Subcutaneous adipose tissue (tissue), 3 donors: ENCODE measurements around the genes CT47C1, RHOXF2 and CUL4B.

- PRO-cap: no peak
- RAMPAGE, long total RNA, 3 experiments: no peak in any of the 3 experiments
Measured at GRCh38 chrX:115562444-115562583, 1.3 kb downstream of the PLS3 start.

DNA sequence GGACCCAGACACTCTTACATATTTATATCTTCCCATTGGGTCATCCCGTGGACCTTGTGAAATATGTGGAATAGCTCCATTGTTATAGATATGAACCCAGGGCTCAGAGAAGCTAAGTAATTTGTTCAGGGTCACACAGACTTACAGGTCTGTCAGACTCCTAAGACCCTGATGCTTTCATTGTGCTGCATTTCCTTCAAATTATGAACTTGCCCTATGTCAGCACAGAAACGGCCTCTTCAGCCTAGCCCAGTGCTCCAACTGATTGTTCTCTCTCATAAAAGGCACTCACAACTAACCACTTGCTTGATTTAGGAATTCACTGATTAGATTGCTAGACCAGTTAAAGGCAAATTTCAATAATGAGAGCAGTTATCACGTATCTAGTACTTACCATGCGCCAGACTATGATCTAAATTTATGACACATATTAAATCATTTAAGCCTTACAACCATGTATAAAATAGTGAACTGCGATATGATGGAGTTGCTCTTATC is 31.4 kb downstream of the PLS3 start:
- PRO-cap: unidirectional peak, minus-strand start at position 263 of the sequence
- RAMPAGE, long total RNA, 3 experiments: no peak in any of the 3 experiments

- PRO-cap: no peak
- RAMPAGE, long total RNA, 3 experiments: no peak in any of the 3 experiments
Measured at GRCh38 chrX:115933930-115935153, 236.2 kb upstream of the AGTR2 start.

DNA sequence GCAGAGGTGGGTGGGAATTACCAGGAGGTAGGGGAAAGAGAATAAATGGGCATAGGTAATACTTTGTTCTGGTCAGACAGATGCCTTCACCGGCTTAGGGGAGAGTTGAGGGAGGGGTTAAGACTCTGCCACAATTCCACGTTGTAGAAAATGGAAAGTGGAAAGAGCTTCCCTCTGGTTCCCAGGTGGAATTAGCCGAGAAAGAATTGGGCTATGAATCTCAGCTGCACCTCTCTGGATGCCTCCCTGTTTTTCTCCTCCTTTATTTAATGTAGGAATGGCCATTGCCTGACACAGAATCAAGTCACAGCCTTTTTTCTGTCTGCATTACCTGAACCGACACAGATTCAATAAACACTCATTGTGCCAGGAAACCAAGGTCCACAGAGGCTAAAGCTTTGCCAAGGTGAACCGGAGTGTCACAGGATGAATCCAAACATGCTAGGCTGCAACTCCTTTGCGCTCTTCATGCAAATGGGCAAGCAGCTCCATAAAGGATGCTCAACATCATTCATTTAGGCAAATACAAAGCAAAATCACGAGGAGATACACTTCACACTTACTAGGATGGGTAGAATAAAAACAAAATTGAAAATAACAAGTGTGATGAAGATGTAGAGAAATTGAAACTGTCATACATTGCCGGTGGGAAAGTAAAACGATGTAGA is 199.9 kb upstream of the AGTR2 start:
- PRO-cap: no peak
- RAMPAGE, long total RNA, 3 experiments: no peak in any of the 3 experiments

GRCh38 chrX:116693992-116694335 is 231.2 kb upstream of the CT83 start:
- PRO-cap: no peak
- RAMPAGE, long total RNA, 3 experiments: no peak in any of the 3 experiments

- PRO-cap: no peak
- RAMPAGE, long total RNA, 3 experiments: no peak in any of the 3 experiments
Measured at GRCh38 chrX:118347093-118347661, 1.3 kb downstream of the WDR44 start.

GRCh38 chrX:118393872-118394407 is 48.0 kb downstream of the WDR44 start:
- PRO-cap: no peak
- RAMPAGE, long total RNA, 3 experiments: no peak in any of the 3 experiments

DNA sequence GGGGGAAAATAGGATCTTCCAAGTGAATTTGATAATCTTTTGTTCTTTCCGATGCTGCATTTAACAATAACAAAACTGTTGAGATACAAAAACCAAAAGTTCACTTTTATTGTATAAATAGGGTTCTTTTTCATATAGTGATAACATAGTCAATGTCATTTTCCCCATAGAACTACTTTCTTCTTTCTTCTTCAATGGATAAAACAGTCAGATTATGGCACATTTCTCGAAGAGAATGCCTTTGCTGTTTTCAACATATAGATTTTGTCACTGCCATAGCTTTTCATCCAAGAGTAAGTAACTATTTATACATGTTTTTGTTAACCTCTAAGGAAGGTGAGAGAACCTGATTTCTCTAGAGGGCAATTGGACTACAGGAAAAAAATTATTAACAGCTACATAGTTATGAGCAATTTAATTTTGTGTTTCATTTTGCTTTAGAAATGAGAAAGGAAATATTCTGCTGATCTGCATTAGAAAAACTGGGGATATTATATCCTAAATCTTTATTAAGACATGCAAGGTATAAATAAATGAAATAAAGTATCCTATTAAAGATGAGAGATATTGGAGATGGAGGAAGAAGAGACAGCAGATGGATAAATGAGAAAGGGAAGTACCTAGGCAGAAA is 59.0 kb upstream of the DOCK11 start:
- PRO-cap: no peak
- RAMPAGE, long total RNA, 3 experiments: no peak in any of the 3 experiments

DNA sequence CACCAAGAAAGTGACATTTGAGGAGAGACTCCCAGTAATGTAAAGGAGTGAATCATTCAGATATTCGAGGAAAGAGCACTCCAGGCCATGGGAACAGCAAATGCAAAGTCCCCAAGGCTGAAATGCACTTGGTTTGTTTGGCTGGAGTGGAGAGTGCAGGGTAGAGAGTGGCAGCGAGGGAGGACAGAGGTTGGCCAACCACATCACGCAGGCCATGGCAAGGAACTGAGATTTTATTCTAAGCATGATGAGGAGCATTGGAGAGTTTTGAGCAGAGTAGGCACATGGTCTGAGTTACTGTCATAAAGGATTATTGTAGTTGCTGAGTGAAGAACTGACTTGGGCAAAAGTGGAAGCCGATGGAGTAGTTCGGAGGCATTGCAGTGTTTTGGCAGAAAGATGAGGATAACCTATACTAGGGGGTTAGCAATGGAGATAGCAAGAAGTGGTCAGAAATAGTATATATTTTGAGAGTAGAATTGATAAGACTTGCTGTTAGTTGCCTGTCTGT is 47.8 kb downstream of the IL13RA1 start:
- PRO-cap: no peak
- RAMPAGE, long total RNA, 3 experiments: no peak in any of the 3 experiments

- PRO-cap: no peak
- RAMPAGE, long total RNA, 3 experiments: no peak in any of the 3 experiments
Measured at GRCh38 chrX:118884439-118885240, 61.0 kb downstream of the ZCCHC12 start.

DNA sequence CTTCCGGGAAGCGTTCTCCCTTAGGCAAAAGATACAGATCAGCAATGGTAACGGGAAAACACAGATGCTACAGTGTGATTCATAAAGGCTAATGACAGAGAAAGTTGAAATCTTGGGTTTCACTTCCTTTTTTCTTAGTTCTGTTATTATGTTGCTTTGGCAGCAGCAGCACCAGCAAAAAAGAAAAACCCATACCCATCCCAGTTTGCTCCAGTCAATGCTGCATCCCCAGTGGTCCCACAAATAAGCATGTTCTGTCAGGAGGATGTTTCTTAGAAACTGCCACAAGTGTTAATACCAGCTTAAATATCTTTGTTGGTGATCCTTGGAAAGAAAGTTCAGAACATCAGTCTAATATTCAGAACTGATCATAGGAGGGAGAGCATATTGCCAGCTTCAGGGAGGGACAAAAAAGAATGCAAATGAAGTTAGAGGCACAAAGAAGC is 41.2 kb downstream of the LONRF3 start:
- PRO-cap: no peak
- RAMPAGE, long total RNA, 3 experiments: no peak in any of the 3 experiments

DNA sequence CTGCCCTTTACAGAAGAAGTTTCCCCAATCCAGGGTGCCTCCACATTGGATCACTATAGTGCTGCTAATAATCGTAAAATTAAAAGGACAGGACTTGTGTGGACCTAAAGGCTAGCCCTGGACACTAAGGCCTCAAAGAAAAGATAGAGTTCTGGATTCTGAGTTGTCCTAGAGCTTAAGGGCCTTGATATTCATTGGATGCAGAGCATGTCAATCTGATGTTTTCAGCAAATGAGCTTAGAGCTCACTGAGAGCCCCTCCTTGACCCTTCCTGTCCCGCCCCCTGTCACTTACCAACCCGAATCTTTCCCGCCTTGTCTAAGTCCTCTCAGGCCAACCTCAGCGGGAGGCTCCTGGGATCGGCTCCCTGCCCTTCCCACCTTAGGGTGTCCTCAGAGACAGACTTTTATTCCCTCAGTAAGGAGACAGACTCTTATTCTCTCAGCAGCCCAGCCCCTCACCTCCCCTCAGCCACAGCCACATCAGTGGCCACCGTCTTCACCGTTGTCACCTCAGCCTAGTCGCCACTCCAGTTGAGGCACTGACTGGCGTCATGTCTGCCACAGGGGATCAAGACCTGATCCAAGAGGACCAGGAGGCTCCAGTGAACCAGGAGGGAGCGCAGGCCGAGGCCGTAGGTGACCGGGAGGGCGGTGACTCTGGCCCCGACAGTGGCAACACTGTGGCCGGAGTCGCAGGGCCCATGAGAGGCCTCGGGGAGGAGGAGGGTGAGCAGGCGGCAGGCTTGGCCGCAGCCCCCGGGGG is at the start of gene CT47C1:
CT47C1 (plus strand) TSS at position 321 of the 765 bp plus-strand sequence.
- PRO-cap: no peak
- RAMPAGE, long total RNA, 3 experiments: no peak in any of the 3 experiments

- PRO-cap: no peak
- RAMPAGE, long total RNA, 3 experiments: no peak in any of the 3 experiments
Measured at GRCh38 chrX:119481670-119482135, 13.5 kb downstream of the SLC25A5 start.

GRCh38 chrX:119618376-119618987 is 44.1 kb downstream of the UBE2A start:
- PRO-cap: no peak
- RAMPAGE, long total RNA, 3 experiments: no peak in any of the 3 experiments

DNA sequence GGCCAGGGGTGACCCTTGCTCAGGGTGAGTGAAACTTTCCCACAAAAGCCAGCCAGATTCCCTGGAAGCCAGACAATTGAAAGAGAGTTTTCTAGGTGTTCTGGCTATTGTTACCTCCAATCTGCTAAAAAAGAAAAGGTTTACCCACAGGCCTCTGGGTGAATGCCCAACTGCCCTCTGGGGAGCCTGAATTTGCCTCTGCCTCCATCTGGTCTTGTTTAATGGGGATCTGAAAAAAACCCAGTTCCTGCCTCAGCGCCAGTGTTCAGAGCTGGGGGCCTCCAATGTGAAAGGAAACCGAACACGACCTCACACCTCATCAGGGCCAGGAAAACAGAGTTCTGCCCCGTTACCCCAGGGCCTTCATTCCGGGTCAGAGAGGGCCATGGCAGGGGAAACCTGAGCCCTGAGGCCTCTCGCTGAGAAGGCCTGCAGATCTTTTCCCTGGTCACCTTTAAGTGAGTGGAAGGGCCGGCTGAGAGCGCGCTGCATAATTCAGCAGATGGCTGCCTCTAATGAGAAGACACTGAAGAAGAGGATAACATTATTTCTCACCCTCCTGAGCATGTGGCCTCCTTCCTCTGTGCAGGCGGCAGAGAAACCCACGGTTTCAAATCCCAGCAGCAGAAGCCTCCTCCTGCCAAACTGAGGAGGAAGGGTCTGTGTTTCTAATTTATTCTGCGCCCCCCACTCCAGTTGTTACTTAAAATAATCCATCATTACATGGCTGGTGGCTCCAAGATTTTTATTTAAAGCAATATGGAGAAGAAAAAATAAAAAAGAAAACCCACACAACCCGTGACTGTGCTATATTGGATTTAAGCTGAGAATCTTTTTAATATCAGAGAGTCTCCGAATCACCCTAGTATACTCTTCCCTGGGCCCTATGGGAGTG is 6.7 kb downstream of the SEPTIN6 start:
- PRO-cap: no peak
- RAMPAGE, long total RNA, 3 experiments: no peak in any of the 3 experiments

GRCh38 chrX:119759265-119759601 is 845 bp downstream of the SOWAHD start:
- PRO-cap: no peak
- RAMPAGE, long total RNA, 3 experiments: no peak in any of the 3 experiments

DNA sequence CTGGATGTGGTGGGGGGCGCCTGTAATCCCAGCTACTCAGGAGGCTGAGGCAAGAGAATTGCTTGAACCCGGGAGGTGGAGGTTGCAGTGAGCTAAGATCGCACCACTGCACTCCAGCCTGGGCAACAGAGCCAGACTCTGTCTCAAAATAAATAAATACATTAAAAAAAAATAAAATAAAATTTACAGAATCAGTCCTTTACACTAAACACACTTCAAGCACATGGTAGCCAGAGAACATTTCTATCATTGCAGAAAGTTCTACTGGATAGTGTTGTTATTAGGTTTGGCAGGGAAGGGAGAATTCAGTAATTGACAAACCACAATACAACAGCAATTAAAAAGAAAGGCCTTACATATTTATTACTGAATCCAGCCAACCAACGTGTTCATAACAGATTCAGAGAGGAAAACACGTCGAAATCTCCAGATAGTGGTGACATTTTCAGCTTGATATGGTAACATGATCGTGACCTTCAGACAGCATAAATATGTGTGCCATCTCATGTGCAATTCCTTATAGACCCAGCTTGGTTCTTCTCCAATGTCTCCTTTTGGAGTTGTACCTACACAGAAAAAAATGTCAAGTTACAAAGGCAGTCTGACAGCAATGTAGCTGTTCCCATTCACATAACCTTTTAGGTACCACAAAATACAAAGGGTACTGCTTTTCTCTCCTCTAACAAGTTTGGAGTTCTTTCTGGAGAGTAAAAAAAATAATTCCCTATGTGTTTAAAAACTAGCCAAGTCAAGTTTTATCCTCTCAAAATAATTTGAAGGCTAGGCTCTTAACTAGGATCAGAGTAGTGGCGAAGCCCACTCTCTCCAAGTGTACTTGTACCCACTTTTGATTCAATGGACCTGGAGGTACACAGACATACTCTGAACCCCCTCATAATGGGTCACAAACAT is 5.0 kb downstream of the RPL39 start:
- PRO-cap: no peak
- RAMPAGE, long total RNA, 3 experiments: no peak in any of the 3 experiments

GRCh38 chrX:120158362-120158918 is at the start of gene RHOXF2:
TSS of gene RHOXF2 (plus strand) at chrX:120158613.
- PRO-cap: no peak
- RAMPAGE, long total RNA, 3 experiments: no peak in any of the 3 experiments

GRCh38 chrX:120487903-120488494 is 18.9 kb upstream of the LAMP2 start:
- PRO-cap: no peak
- RAMPAGE, long total RNA, 3 experiments: no peak in any of the 3 experiments

GRCh38 chrX:120560340-120561287 is at the start of gene CUL4B:
TSS of gene CUL4B (minus strand) at chrX:120560962.
- PRO-cap: bidirectional peak, plus-strand start at chrX:120560567, minus-strand start at chrX:120560779; bidirectional peak, plus-strand start at chrX:120561161, minus-strand start at chrX:120560926
- RAMPAGE, long total RNA, 3 experiments: start-site peak on the plus strand in 2 of 3 experiments, at chrX:120560798-120560859 at its widest, 23 to 48 reads per replicate; start-site peak on the minus strand in 2 of 3 experiments, at chrX:120560728-120561115 at its widest, 11 to 35 reads per replicate